Cardiac muscle cell (in vitro differentiated cells and primary cell): ENCODE measurements around the gene TSPAN18.

- RAMPAGE, long total RNA = no peak
- RRBS = 55% methylated on average over 3 of the region's 11 CpGs
Measured at GRCh38 chr11:44593000-44593648, 27.7 kb downstream of the CD82 start.

- RAMPAGE, long total RNA = no peak
- RRBS = no CpG with 5 or more reads among the region's 10 CpGs
Measured at GRCh38 chr11:44623653-44624496, 58.4 kb downstream of the CD82 start.

DNA sequence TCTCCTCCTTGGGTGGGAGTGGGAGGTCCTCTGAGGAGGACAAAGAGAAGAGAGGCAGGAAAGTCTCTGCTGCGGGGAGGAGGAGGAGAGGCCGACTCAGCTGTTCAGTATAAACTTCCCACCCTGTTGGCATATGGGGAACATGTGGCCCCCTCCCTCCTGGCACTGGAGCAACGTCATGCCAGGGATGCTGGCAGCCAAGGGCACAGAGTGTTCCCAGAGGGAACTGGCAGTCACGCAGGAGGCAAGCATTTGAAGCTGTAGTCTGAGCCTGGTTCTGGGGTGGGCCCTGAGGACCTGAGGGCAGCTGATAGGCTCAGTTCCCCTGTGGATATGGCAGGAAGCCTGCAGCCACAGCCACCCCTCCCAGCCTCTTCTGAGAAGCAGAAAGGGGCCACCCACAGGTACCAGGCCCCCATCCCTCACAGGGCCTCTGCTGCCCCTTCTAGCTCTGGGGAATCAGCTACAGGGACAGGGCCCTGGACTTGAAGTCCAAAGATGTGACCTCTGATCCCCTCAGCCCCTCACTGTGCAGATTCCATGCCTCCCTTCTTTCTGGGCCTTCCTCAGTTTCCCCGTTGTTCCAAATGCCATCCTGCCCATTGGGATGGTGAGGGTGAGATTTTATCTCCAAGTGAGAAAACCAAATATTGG is 67.0 kb upstream of the TSPAN18 start:
- RAMPAGE, long total RNA = no peak
- RRBS = no CpG with 5 or more reads among the region's 5 CpGs

GRCh38 chr11:44726612-44727826 is at the start of gene TSPAN18:
Gene TSPAN18 (plus strand): TSS chr11:44726962.
- RAMPAGE, long total RNA = no peak
- RRBS = 4% methylated on average over 70 of the region's 142 CpGs

DNA sequence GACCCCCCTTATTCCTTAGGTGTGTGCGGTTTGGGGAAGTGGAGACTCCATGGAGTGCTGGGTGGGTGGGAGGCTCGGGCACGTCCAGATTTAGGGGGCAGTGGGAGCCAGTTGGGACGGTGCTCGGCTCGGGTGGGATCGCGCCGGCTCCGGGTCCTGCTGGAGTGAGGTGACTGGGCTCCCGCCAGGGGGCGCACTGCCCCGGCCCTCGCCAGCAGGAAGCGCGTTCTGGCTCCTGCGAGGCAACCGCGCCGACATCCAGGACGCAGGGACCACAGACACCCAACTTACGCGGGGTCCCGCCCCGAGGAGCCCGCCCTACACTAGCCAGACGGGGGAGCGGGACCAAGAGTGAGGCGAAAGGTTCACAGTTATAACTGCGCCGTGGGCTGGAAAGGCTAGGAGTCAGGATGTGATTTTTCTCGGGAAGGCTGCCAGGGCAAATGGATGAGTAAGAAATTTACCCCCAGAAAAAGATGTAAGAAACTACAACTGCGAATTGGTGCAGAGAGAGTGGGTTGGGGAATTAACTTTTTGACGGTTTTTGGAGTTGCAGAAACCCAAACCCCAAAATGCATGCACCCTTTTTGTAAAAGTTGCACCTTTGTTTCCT is 1.2 kb downstream of the TSPAN18 start:
- RAMPAGE, long total RNA = no peak
- RRBS = 4% methylated on average over 4 of the region's 34 CpGs

- RAMPAGE, long total RNA = no peak
- RRBS = 25% methylated on average over 3 of the region's 11 CpGs
Measured at GRCh38 chr11:44731957-44732552, 5.3 kb downstream of the TSPAN18 start.

GRCh38 chr11:44833600-44834652 is 107.2 kb downstream of the TSPAN18 start:
- RAMPAGE, long total RNA = no peak
- RRBS = no CpG with 5 or more reads among the region's 11 CpGs

- RAMPAGE, long total RNA = no peak
- RRBS = no CpG with 5 or more reads among the region's 5 CpGs
Measured at GRCh38 chr11:44906706-44907106, 44.0 kb downstream of the TP53I11 start.

DNA sequence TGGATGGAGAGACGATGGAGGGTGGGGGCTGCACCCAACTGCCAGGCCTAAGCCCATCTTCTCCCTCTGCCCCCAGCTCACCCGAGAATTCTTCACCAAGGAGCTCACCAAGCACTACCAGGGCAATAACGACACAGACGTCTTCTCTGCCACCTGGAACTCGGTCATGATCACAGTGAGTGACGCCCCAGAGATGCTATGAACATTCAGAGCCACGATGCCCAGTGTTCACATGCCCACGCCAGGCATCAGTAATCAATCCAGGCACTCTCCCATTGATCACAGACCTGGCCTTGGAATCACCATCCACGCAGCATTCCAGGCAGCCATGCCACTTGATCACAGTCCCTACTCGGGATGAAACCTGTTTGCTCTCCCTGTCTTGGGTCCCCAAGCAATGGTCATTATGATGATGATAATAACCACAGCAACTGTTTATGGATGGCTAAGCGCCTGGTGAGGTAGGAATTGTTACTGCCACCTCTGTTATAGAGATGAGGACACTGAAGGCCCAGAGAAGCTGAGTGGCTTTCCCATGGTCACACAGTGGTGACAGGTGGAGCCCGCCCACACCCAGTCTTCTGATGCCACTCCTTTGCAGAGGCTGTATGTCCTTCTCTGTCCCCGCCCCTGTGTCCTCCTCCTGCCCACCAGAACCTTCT is 31.4 kb downstream of the TP53I11 start:
- RAMPAGE, long total RNA = no peak
- RRBS = no CpG with 5 or more reads among the region's 13 CpGs

GRCh38 chr11:44929186-44929728 is 21.4 kb downstream of the TP53I11 start:
- RAMPAGE, long total RNA = no peak
- RRBS = no CpG with 5 or more reads among the region's 11 CpGs

DNA sequence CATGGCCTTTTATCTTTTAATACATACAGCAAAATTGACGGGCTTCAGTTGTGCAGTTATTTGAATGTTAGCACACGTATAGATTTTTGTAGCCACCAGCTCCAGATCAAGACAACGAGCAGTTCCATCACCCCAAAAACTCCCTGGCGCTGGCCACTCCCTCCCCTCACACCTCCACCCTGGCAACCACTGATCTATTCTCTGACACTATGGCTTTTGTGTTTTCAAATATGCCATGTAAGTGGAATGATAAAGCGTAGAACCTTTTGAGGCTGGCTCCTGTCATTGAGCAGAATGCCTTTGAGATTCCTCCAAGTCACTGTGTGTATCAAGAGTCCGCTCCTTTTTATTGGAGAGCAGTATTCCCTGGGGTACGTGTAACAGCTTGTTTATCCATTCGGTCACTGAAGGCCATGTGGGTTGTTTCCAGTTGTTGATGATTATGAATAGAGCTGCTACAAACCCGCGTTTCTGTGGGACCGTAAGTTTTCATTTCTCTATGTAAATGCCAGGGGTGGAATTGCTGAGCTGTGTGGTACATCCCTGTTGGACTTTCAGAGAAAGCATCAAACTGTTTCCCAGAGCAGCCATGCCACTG is 10.3 kb downstream of the TP53I11 start:
- RAMPAGE, long total RNA = no peak
- RRBS = no CpG with 5 or more reads among the region's 11 CpGs

GRCh38 chr11:44943046-44943907 is 7.4 kb downstream of the TP53I11 start:
- RAMPAGE, long total RNA = no peak
- RRBS = no CpG with 5 or more reads among the region's 12 CpGs

DNA sequence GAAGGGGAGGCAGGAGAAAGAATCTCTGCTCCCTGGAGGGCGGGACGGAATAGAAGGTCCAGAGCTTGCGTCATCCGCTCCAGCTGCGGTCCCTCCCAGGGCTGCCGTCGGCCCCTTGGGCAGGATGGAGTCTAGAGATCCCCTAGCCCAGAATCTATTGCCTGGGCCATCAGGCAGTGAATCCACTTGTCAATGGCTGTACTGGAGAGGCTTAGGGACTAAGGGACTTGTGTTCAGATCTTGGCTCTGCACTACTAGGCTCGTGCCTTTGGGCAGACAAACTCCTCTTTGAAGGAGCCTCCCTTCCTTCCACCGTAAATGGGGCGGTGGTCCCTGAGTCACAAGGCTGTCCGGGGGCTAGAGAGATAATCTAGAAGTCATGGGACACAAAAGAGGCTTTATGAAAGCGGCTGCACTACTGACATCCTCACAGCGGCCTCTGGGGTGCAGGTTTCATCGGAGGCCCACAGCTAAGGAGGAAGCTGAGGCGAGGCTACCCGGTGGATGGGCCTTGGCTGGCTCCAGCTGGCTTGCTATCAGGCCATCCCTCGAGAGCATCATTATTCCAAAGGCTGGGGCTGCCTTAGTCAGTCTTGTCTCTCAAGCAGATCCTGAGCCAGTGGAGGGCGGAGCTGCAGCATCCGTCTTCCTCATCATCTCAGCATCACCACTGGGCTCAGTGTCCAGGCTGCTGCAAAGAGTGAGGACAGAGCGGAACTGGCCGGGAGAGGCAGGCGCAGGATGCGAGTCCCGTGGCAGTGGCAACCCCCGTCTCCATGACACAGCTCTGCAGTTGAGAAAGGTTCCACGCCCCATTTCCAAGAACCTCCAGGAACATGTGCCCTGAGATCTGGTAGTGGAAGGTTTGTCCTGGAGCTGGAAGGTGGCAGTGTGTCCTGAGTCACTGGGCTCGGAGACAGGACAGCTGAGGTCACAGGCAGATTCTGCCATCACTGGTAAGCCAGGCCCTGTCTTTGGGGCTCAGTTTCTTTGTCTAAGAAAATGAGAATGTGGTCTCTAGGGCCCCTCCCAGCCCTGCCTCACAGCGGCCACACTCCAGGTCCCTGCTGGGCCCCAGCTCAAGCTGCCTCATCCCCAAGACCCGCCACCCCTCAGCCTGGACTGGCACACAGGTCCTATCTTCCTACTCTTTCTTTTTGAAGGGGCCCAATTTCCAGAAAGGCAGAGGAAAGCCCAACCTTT is 4.5 kb downstream of the TP53I11 start:
- RAMPAGE, long total RNA = no peak
- RRBS = no CpG with 5 or more reads among the region's 29 CpGs

GRCh38 chr11:44950021-44950457 is 644 bp downstream of the TP53I11 start:
- RAMPAGE, long total RNA = no peak
- RRBS = 2% methylated on average over 9 of the region's 40 CpGs

- RAMPAGE, long total RNA = no peak
- RRBS = no CpG with 5 or more reads among the region's 9 CpGs
Measured at GRCh38 chr11:44973492-44974066, 22.9 kb upstream of the TP53I11 start.

DNA sequence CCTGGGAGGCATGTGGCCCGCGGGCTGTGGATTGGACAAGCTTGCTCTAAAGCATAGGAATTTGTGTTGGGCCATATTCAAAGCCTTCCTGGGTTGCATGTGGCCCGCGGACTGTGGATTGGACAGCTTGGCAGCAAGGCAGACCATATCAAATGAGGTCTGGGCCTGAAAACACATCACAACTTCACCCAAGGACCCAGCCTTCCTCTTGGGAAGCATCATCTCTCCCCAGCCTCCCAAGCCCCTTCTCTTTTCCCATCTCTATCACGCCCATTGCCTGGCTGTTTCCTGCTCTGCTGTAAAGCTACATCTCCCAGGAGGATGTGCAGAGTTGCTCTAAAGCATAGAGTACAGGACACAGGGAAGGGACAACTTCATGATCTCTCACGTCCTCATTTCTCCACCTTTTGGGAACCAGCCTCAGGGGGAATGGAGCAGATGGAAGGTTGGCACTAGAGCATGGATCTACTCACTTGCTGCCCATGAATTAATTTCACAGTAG is 77.8 kb upstream of the TP53I11 start:
- RAMPAGE, long total RNA = no peak
- RRBS = no CpG with 5 or more reads among the region's 6 CpGs

DNA sequence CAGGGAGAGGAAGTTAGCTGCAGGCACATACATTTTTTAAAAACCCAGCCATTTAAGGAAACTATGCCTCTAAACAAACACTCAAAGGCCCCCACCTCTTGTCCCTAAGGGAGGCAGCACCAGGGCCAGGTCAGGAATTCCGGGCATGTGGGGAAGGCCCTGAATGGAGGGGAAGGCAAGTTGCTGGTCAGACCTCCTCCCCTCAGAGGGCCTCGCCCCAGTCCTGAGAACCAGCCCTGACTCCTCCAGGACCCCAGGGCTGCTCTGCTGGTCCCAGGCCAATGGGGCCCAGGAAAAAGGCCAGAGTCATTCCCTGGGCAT is 54.4 kb upstream of the PRDM11 start:
- RAMPAGE, long total RNA = no peak
- RRBS = no CpG with 5 or more reads among the region's 2 CpGs

GRCh38 chr11:45181407-45182280 is 35.2 kb downstream of the PRDM11 start:
- RAMPAGE, long total RNA = no peak
- RRBS = no CpG with 5 or more reads among the region's 26 CpGs

DNA sequence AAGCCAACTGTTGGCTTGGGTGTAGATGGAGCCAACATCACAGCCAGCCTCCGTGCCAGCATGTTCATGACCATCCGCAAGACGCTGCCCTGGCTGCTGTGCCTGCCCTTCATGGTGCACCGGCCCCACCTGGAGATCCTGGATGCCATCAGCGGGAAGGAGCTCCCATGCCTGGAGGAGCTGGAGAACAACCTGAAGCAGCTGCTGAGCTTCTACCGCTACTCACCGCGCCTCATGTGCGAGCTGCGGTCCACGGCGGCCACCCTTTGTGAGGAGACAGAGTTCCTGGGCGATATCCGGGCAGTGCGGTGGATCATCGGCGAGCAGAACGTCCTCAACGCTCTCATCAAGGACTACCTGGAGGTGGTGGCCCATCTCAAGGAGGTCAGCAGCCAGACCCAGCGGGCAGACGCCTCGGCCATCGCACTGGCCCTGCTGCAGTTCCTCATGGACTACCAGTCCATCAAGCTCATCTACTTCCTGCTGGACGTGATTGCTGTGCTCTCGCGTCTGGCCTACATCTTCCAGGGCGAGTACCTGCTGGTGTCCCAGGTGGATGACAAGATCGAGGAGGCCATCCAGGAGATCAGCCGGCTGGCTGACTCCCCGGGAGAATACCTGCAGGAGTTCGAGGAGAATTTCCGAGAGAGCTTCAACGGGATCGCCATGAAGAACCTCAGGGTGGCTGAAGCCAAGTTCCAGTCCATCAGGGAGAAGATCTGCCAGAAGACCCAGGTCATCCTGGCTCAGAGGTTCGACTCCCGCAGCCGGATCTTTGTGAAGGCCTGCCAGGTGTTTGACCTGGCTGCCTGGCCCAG is 59.1 kb downstream of the SYT13 start:
- RAMPAGE, long total RNA = no peak
- RRBS = no CpG with 5 or more reads among the region's 37 CpGs

GRCh38 chr11:45229076-45229952 is 56.8 kb downstream of the SYT13 start:
- RAMPAGE, long total RNA = no peak
- RRBS = no CpG with 5 or more reads among the region's 5 CpGs